Subcutaneous adipose tissue (tissue), 3 donors: Measurements from ENCODE around the genes CYYR1 and BACH1.

DNA sequence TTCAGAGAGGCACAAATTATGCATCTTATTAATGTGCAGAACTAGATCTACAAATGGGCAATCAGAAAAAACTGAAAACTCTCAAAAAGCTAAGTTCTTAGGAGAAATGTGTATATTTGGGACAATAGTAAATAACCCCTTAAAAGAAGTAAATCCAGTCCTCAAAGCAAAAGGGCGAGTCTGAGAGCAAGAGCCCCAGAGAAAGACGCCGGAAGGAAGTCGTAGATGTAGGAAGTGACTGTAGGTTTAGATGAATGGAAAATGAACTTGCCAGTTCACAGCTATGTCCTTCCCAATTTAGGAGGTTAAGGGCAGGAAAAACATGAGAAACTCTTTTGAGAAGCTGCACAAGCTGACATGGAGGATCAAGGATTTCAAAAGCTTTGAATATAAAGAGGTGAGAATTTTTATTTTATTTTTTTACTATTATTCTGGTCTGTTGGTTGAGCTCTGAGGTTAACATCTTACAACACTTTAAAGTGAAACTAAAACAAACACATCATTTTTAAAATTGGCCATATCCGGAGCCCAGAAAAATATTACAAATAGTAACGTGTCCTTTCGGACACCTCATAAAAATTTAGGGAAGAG lies 1178.7 kb downstream of the MRPL39 start:
- PRO-cap: no peak
- RAMPAGE, long total RNA, 3 experiments: start-site peak on the plus strand in 2 of 3 experiments, centred at positions 248 to 250 of the sequence, 14 to 22 reads per replicate

DNA sequence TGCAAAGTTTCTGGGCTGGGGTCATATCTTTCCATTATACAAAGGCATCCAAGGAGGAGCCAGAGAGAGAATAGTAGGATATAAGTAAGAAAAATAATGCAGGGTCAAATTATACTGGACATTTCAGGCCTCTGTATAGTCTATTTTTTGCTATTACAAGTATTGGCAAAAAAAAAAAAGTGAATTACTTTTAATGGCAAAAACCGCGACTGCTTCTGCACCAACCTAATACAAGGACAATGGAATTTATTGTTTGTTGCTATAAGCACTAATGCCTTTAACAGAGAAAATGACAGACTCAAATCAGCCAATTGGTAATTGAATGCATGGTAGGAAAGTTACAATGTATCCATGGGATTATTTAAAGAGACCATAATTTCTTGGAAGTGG lies 1061.9 kb downstream of the MRPL39 start:
- PRO-cap: unidirectional peak, plus-strand start at position 199 of the sequence
- RAMPAGE, long total RNA, 3 experiments: no peak in any of the 3 experiments

GRCh38 chr21:25898725-25899014 lies 163.9 kb downstream of the GABPA start:
- PRO-cap: no peak
- RAMPAGE, long total RNA, 3 experiments: no peak in any of the 3 experiments

DNA sequence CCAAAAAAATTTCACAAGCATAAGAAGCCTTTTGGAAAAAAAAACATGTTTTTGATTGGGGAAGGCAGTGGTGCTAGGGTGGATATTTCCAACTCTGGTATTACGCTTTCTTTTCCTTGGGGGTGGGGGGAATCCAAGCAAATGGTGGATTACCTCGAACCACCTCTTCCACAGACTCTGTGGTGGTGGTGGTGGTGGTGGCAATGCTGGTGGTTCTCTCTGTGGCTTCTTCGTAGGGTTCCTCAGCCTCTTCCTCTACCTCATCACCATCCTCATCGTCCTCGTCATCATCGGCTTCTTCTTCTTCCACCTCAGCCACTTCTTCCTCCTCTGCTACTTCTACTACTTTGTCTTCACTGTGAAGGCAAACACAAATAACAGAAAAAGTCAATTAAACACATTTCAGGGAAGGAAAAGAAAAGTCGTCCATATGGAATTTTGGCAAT lies 148.9 kb downstream of the APP start:
- PRO-cap: no peak
- RAMPAGE, long total RNA, 3 experiments: no peak in any of the 3 experiments

GRCh38 chr21:26050673-26051254 lies 119.8 kb downstream of the APP start:
- PRO-cap: no peak
- RAMPAGE, long total RNA, 3 experiments: start-site peak on the minus strand in 1 of 3 experiments, at chr21:26051004-26051180 at its widest, 21 to 104 reads per replicate

DNA sequence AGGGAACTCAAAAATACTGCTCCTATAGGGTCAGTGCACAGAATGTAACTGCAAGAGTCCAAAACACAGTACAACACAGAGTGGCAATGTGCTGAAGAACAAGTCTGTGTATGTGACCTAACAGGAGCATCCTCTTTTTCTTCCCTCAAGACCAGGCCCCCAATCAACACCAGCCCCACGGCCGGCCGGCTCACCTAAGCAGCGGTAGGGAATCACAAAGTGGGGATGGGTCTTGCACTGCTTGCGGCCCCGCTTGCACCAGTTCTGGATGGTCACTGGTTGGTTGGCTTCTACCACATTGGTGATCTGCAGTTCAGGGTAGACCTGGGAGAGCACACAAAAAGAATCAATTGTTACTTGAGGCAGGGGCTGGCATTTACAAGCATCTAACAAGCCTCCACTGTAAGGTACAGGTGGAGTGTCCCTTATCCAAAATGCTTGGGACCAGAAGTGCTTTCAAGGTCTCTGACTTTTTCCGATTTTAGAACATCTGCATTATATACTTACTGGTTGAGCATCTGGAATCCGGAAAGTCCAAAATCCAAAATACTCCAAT lies 80.7 kb downstream of the APP start:
- PRO-cap: no peak
- RAMPAGE, long total RNA, 3 experiments: start-site peak on the minus strand in 1 of 3 experiments, centred at position 281 of the sequence, 72 reads per replicate

DNA sequence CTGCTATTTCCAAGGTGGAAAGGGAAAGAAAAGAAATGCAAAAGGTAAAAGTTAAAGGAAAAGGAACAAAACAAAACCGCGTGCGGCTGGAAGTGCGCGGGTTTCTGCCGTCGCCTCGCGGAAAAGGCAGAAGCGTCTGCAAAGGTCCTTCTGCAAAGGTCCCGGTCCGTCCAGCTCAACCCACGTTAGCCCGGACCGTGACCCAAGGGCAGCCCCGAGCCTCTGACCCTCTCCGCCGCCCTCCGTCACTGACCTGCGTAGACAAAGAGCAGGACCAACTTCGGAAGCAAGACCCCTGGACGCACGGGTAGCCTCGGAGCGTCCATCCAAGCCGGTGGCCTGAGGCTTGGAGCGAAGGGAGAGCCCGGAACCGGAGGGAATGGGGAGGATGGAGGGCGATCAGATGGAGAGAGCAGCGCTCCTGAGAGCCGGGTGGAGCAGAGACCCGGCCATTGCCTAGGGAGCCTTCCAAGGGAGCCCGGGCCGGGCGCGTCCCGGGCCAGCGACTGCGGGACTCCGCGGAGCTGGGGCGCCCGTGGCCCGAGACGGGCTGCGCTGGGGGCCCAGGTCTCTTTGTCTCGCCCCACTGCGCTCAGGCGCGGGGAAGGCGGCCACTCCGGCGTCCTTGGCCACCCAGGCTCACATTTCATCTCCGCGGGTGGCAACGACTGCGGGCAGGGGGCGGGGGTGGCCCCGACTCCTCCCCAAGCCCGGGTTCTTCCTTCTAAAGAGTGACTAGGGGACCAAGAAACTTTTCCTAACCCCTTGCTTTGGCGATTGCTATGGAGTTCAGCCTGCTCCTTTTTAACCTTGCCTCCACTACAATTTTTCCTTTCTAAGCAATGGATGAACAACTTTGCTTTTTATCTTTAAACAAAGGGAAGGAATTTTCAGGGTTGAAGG lies at the start of gene CYYR1:
Gene CYYR1 (minus strand): TSS at position 672 of the 903 bp plus-strand sequence.
- PRO-cap: unidirectional peak, minus-strand start at position 641 of the sequence
- RAMPAGE, long total RNA, 3 experiments: no peak in any of the 3 experiments

DNA sequence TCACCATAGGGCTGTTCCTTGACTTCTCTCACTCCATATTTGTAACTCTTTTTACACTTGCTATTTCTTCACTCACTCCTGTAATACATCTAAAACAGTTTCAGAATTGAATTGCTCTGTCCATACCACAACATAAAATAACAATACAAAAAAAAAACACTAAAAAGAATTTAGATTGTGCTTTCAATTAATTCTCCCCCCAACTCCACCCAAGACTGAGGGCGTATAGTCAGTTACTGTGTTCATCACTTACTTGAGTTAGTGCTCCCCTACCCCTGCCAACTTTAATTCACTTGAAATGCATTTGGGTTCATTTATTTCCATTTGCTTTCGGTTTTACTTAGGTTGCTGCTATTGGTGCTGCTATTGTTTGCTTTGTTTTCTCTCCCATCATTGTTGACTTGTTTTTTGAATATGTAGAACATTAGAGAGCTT lies 10.6 kb upstream of the CYYR1 start:
- PRO-cap: no peak
- RAMPAGE, long total RNA, 3 experiments: no peak in any of the 3 experiments

DNA sequence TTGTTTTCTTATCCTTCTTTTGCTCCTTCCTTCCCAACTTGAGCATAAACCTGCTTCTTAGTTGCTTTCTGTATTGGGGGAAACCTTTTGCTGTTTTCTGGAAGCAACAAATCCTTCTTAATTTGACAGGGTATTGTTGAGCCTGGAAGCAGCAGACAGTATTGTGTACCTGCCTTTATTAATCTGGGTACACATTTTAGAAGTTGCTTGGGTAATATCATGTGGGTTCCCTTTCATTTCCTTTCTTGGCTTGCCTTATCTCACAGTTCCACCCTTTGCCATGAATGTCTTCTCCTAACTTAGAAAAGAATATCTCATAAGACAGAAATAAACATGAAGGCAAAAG lies 42.0 kb downstream of the ADAMTS1 start:
- PRO-cap: unidirectional peak, minus-strand start at position 185 of the sequence
- RAMPAGE, long total RNA, 3 experiments: no peak in any of the 3 experiments

- PRO-cap: no peak
- RAMPAGE, long total RNA, 3 experiments: no peak in any of the 3 experiments
Observed at GRCh38 chr21:26920042-26920546, 46.8 kb downstream of the ADAMTS5 start.

DNA sequence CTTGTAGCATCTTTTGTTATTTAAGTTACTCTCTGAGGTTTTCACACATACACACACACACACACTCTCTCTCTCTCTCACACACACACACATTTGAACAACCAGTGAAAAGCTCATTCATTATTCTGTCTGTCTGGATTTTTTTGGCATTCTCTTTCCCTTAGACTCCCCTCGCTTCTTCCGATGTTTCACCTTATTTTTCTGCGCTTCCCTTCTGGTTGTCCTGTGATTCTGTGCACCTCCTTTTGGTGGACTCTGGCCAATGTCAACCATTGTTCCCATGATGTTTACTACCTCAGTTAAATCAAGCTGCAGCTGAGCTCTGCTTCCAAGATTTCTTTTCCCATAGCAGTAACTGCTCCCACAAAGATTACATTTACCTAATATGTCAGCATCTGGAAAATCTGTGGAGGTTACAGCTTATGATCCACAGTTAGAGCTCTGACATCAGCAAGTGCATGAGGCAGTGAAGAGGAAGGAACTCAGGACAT lies 69.8 kb upstream of the ADAMTS5 start:
- PRO-cap: no peak
- RAMPAGE, long total RNA, 3 experiments: no peak in any of the 3 experiments

DNA sequence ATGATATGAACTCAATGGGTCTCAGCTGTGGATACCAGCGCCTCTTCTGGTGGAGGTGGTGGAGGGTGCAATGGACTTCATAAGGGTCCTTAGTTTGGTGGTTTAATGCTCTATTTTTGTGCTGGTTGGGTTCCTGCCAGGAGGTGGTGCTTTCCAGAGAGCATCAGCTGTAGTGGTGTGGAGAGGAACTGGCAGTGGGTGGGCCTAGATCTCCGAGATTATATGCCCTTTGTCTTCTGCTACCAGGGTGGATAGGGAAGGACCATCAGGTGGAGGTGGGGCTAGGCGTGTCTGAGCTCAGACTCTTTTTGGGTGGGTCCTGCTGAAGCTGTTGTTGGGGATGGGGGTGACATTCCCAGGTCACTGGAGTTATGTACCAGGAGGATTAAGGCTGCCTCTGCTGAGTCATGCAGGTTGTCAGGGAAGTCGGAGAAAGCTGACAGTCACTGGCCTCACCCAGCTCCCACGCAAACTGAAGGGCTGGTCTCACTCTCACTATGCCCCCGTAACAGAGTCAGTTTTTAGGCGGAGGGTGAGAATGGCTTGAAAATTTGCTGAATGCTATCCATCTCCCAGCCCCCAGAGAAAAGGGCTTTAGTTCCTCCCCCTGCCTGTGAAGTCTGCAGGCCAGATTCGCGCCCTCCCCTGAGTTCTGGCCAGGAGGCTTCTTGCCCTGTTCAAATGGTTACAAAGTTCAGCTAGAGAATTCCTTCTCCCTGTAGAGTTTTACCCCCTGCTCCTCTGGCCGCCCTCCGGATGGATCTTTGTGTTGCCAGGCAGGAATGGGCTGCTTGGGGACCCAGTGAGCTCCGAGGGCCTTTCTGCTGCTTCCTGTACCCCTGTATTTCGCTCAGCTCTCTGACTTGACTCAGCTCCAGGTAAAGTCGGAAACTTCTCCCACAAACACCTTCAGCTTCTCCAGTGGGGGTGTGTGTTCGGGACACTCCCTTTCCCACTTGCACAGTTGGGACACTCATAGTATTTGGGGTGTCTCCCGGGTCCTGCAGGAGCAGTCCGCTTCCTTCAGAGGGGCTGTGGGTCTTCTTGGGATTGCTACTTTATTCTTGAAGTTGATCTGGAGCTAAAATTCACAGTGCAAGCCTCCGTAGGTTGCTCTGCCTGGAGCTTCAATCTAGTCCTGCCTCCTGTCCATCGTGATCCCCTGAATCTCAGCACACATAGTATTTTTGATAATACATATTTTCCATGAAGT lies 795.1 kb downstream of the N6AMT1 start:
- PRO-cap: no peak
- RAMPAGE, long total RNA, 3 experiments: start-site peak on the plus strand in 3 of 3 experiments, centred at positions 732 to 748 of the sequence, 99 to 477 reads per replicate

GRCh38 chr21:28099250-28099698 lies 785.9 kb downstream of the N6AMT1 start:
- PRO-cap: no peak
- RAMPAGE, long total RNA, 3 experiments: no peak in any of the 3 experiments

- PRO-cap: no peak
- RAMPAGE, long total RNA, 3 experiments: no peak in any of the 3 experiments
Observed at GRCh38 chr21:28832266-28832612, 52.9 kb downstream of the N6AMT1 start.

GRCh38 chr21:28865462-28865804 lies 19.7 kb downstream of the N6AMT1 start:
- PRO-cap: no peak
- RAMPAGE, long total RNA, 3 experiments: no peak in any of the 3 experiments

- PRO-cap: no peak
- RAMPAGE, long total RNA, 3 experiments: no peak in any of the 3 experiments
Observed at GRCh38 chr21:28865809-28866284, 19.3 kb downstream of the N6AMT1 start.

DNA sequence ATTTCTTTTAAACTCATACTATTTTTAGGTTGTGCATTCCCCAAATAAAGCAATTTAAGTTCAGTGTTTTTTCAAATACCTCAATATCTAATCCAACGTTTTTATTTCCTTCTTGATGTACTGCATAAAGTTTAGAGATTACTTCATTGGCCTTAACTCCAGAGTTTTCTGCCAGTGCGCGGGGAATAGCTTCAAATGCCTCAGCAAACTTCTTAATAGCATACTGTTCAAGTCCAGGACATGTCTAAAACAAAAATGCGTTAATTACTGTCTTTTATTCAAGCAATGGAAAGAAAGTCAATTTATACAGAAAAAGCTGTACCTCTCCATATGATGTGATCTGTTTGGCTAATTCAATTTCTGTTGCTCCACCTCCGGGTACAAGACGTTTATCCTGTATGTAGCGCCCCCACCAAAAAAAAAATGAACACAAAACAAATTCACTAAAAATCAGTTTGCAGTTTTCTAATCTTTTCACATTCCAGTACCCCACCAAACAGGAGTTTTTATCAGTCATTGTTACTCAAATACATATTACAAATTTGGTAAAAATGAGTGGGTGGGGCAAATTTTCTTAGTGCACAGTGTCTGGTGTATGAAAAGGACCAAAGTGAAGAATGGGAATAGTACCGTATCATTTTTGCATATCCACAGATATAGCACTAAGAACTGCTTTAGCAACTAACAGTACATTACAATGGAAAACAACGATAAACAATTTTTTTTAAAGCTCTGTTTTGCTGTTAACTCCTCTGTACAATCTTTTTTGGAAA lies 12.1 kb downstream of the CCT8 start:
- PRO-cap: no peak
- RAMPAGE, long total RNA, 3 experiments: no peak in any of the 3 experiments

DNA sequence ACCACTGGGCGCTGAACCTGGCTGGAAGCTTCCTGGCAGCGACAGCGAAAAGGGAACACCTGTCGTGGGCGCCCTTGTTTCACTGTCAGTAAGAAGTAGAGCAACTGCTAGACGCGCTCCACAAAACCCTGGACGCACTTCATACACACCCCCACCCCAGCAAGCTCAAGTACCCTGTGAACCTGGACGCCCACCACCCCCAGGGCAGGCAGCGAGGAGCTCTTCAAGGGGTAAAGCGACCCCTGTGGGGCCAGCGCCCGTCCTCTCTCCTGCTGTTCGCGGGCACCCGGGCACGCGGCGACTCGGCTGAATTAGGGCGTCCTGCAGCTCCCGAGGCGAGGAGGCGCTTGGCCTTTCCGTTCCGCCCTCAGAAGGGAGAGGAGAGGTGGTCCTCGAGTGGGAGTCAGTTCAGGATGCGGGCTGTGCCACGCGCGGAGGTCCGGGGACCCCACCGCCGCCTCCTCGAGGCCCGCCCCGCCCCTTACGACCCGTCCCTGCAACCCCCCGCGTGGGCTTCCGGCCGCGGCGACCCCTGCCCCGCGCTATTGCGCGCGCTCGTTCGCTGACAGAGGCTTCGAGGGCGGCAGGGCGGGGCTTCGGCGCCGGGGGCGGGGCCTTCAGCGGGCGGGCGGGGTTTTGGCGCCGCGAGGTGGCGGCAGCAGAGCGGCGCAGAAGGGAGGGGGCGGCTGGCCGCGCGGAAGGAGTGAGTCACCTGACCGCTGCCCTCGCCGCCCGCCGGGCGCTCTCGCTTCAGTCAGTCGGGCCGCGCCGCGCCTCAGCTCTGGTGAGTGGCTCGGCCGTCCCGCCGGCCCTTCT lies at the start of gene BACH1:
Gene BACH1 (plus strand): TSS at position 753 of the 816 bp plus-strand sequence.
- PRO-cap: bidirectional peak, plus-strand start at position 753 of the sequence, minus-strand start at position 547 of the sequence
- RAMPAGE, long total RNA, 3 experiments: start-site peak on the plus strand in 2 of 3 experiments, centred at positions 729 to 745 of the sequence, 132 to 366 reads per replicate

- PRO-cap: no peak
- RAMPAGE, long total RNA, 3 experiments: no peak in any of the 3 experiments
Observed at GRCh38 chr21:29310383-29311333, 11.9 kb downstream of the BACH1 start.

DNA sequence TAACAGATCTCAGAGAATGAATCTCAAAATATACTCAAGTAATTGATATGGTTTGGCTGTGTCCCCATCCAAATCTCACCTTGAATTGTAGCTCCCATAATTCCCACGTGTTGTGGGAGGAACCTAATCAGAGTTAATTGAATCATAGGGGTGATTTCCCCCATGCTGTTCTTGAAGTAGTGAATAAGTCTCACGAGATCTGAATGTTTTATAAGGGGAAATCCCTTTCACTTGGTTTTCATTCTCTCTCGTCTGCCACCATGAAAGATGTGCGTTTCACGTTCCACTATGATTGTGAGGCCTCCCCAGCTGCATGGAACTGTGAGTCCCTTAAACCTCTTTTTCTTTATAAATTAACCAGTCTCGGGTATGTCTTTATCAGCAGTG lies 135.3 kb downstream of the BACH1 start:
- PRO-cap: no peak
- RAMPAGE, long total RNA, 3 experiments: no peak in any of the 3 experiments